Subcutaneous adipose tissue (tissue), 3 donors: ENCODE measurements around a stretch of chr16.

DNA sequence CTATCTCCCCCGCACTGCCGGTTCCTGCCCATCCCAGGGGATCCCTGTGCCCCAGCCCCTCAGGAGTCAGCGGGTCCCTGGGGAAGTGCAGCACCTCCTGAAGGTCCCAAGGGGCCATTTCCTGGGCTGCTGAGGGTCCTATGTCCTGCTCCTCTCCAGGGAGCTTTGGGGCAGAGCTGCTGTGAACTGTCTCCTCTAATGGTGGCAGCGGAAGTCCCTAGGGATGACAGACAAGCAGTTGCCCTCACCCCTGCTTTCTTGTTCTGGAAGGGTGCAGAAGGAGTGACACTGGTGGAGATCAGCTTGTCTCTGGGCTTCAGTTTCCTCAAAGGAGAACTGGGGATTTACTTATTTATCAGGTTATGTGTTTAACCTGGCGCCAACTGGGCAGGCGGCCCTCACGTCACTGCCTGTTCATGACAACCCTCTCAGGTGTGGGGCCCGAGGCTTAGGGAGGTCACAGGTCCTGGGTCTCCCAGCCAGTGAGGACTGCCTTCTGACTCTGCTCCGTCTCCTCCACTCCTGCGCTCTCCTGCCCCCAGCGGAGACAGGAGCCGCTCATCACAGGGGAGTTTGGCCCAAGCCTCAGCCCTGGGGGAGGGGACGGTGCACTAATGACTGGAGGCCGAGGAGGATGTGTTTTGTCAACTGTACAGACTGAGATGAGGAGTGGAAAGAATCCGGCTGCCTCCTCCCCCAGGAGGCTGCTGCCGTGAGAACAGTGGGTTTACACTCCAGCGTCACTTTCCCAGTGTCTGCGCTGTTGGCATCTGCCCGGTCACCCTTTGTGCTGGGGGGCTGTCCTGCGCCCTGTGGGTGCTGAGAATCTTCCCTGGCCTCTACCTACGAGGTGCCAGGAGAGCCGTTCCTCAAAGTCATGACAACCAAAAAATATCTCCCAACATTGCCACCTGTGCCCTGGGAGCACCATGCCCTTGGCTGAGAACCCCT lies 2.1 kb upstream of the C16orf74 start:
- PRO-cap = no peak
- RAMPAGE, long total RNA, 3 experiments = no peak in any of the 3 experiments

GRCh38 chr16:85755695-85756295 lies 4.9 kb upstream of the C16orf74 start:
- PRO-cap = no peak
- RAMPAGE, long total RNA, 3 experiments = no peak in any of the 3 experiments

- PRO-cap = no peak
- RAMPAGE, long total RNA, 3 experiments = no peak in any of the 3 experiments
These were observed 8.2 kb upstream of the C16orf74 start for GRCh38 chr16:85759051-85759501.

- PRO-cap = no peak
- RAMPAGE, long total RNA, 3 experiments = no peak in any of the 3 experiments
These were observed 1.1 kb downstream of the EMC8 start for GRCh38 chr16:85798231-85798656.

GRCh38 chr16:85870004-85870641 lies 28.8 kb upstream of the IRF8 start:
- PRO-cap = bidirectional peak, plus-strand start at chr16:85870284, minus-strand start at chr16:85870217
- RAMPAGE, long total RNA, 3 experiments = no peak in any of the 3 experiments

GRCh38 chr16:85888622-85889344 lies 10.2 kb upstream of the IRF8 start:
- PRO-cap = no peak
- RAMPAGE, long total RNA, 3 experiments = no peak in any of the 3 experiments

GRCh38 chr16:85908816-85909234 lies 9.9 kb downstream of the IRF8 start:
- PRO-cap = no peak
- RAMPAGE, long total RNA, 3 experiments = no peak in any of the 3 experiments

DNA sequence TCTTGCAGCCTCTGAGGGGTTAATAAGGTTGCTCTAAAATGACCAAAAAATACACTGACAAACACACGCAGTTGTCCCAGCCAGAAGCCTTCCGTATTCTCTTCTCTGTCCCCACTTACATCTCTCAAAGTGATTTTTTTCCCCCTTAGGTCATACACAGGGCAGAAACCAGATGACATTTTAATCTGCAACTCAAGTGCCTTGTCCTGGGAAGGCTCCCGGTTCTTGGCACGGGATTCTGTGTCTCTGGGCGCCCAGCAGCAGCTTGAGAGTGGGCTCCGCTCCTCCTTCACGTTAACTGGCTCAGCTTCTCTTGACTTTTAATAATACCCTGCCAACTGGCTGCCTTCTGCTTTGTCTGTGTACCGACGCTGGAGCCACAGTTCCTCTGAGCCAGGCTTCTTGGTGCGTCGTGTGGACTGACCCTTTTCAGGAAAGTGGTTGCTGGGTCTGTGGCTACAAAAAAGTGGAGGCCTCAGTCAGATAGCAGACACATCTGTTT lies 64.7 kb downstream of the IRF8 start:
- PRO-cap = no peak
- RAMPAGE, long total RNA, 3 experiments = no peak in any of the 3 experiments

- PRO-cap = no peak
- RAMPAGE, long total RNA, 3 experiments = no peak in any of the 3 experiments
These were observed 127.7 kb downstream of the IRF8 start for GRCh38 chr16:86026606-86027023.

GRCh38 chr16:86142333-86142532 lies 243.3 kb downstream of the IRF8 start:
- PRO-cap = no peak
- RAMPAGE, long total RNA, 3 experiments = no peak in any of the 3 experiments

DNA sequence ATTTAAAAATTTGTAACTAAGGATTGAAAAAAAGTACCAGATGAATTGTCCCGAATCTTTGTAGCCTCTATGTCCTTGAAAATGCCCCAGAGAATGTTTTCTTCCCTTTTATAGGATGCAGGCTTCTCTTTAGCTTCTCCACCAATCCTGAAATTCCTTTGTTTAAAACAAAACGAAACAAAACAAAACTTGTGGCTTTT lies 269.7 kb upstream of the FOXF1 start:
- PRO-cap = no peak
- RAMPAGE, long total RNA, 3 experiments = no peak in any of the 3 experiments

- PRO-cap = no peak
- RAMPAGE, long total RNA, 3 experiments = no peak in any of the 3 experiments
These were observed 212.2 kb upstream of the FOXF1 start for GRCh38 chr16:86298187-86298488.

DNA sequence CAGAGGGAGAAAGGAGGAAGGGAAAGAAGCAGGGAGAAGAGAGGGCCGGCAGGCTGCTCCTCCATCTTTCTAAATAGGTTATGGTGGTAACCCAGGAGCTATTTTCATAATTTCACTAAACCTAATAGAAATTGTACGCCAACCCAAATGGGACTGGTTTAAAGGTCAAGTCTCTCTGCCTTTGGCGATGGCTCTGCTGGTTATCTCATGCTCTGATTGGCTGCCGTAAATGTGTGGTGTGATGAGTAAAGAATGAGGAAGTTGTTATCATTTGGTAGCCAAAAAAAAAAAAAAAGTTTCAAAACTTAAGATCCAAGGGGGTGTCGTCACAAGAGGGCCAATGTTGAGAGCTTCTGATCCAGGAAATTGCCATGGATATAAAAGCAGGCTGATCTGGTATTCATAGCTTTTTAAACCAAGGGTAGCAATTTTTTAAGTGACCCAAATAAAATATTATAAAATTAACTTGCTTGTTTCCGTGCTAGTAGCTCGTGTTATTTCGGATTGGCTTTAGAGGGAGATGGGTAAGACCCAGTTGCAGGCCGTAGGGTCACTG lies 126.5 kb upstream of the FOXF1 start:
- PRO-cap = unidirectional peak, minus-strand start at position 80 of the sequence
- RAMPAGE, long total RNA, 3 experiments = no peak in any of the 3 experiments

DNA sequence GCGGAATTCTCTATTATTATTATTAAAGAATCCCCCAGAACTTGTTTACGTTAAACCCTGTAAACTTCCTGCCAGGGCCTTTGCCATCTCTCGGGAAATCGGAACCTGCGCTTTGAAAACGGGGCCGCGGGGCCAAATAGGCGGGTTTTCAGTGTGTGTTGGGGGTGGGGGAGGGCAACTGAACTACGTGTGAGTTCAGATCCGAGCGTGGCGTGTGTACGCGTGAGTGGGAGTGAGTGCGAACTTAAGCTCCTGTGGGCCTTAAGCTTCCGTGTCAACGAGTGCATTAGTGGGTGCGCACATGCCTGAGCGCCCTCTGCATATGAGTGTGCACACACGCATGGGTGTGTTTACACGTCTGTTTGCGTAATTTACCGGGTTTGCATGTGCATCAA lies 1.4 kb upstream of the FOXF1 start:
- PRO-cap = bidirectional peak, plus-strand start at position 198 of the sequence, minus-strand start outside the sequence
- RAMPAGE, long total RNA, 3 experiments = no peak in any of the 3 experiments

GRCh38 chr16:86509357-86510321 lies 688 bp upstream of the FOXF1 start:
- PRO-cap = bidirectional peak, plus-strand start at chr16:86509673, minus-strand start at chr16:86509605; bidirectional peak, plus-strand start at chr16:86510527, minus-strand start at chr16:86510248
- RAMPAGE, long total RNA, 3 experiments = no peak in any of the 3 experiments

DNA sequence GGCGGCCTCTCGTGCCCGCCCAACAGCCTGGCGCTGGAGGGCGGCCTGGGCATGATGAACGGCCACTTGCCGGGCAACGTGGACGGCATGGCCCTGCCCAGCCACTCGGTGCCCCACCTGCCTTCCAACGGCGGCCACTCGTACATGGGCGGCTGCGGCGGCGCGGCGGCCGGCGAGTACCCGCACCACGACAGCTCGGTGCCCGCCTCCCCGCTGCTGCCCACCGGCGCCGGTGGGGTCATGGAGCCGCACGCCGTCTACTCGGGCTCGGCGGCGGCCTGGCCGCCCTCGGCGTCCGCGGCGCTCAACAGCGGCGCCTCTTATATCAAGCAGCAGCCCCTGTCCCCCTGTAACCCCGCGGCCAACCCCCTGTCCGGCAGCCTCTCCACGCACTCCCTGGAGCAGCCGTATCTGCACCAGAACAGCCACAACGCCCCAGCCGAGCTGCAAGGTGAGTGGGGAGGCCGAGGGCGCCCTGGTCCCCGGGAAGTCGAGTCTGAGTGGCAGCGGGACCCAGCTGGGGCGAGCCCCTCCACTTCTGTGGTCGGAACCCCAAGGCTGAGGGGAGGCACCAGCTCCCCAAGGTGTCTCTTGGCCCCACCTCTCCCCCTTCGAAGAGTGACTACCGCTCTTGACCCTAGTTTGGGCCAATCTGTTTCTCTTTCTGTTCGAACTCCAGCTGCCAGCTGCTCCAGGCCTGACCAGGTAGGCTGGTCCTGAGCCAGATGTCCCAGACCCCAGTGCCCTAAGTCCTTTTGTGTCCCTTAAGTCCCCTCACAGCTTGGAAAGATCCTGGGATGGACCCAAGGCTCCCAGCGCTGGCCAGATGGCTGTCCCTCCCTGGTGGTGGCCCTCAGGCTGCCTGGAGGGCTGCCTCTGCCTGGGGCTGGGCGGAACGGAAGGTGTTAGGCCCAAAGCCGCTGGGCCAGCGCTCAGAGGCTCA lies 1.0 kb downstream of the FOXF1 start:
- PRO-cap = no peak
- RAMPAGE, long total RNA, 3 experiments = no peak in any of the 3 experiments

DNA sequence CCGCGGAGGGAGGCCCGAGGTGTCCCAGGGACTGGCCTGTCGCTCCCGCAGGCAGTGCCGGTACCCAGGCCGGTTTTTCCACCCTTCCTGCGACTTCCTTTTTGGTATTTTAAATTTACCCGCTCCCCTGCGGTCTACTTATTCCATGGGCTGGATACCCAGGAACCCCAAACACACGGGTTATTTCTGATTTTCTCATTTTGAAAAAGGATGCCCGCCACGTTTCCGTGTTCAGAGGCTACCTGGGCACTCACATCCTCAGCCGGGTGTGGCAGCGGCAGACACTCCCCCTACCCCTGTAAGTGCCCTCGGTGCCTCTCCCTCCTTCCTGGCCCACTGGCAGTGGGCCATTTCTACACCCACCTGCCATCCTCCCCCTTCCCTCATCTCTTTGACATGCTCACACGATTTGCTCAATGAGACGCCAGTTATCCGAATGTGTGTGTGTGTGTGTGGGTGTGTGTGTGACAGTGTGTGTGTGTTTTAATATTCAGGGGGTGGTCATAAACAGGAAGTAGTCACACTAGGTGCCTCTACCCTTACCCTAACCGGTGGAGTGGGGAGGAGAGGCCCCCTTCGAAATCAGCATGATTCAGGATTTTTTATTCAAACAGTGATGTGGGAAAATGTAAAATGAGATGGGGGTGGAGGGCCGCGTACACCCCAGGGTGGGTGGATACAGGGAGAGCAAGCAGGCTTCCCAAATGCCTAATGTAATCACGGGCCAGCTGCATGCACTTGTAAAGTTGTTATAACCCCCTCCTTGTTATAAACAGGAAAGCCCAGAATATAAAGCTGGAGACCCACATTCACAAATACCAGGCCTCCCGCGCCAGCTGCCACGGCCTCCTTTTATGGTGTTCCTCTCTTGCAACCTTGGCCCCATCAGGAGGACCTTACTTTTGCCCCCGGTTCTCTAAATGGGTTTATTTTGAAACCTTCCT lies 1.3 kb upstream of the FOXL1 start:
- PRO-cap = no peak
- RAMPAGE, long total RNA, 3 experiments = no peak in any of the 3 experiments

GRCh38 chr16:86741231-86742177 lies 163.2 kb downstream of the FOXL1 start:
- PRO-cap = bidirectional peak, plus-strand start at chr16:86741299, minus-strand start at chr16:86741150; bidirectional peak, plus-strand start at chr16:86741722, minus-strand start at chr16:86741516
- RAMPAGE, long total RNA, 3 experiments = no peak in any of the 3 experiments

DNA sequence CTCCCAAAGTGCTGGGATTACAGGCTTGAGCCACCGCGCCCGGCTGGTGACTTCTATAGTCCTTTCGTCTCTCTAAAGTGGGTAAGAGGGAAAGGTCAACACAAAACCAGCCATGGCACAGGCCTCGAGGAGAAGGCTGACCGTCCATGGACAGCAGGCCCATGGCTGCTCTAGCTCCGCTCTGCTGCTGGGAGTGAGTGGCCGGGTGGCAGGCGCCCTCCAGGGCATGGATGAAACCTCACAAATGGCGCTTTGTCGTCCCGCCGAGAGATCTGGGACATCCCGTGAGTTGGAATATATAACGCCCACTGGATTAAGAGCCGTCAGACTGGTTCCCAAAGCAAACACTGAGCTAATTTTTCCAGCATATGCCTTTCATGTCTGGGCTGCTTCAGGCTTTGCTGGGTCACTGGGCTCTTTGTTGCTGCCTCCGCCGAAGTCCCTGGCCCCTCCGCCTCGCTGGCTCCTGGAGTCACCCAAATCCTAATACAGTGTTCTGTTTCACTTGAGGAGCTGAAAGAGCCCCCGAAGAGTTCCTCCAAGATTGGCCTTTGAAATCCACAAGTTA lies 266.3 kb downstream of the FOXL1 start:
- PRO-cap = no peak
- RAMPAGE, long total RNA, 3 experiments = no peak in any of the 3 experiments

GRCh38 chr16:86985199-86985557 lies 332.0 kb downstream of the C16orf95 start:
- PRO-cap = bidirectional peak, plus-strand start at chr16:86985325, minus-strand start at chr16:86985112
- RAMPAGE, long total RNA, 3 experiments = no peak in any of the 3 experiments